Anterior vena cava (tissue), 1 donor: ENCODE measurements around a stretch of chr9.

DNA sequence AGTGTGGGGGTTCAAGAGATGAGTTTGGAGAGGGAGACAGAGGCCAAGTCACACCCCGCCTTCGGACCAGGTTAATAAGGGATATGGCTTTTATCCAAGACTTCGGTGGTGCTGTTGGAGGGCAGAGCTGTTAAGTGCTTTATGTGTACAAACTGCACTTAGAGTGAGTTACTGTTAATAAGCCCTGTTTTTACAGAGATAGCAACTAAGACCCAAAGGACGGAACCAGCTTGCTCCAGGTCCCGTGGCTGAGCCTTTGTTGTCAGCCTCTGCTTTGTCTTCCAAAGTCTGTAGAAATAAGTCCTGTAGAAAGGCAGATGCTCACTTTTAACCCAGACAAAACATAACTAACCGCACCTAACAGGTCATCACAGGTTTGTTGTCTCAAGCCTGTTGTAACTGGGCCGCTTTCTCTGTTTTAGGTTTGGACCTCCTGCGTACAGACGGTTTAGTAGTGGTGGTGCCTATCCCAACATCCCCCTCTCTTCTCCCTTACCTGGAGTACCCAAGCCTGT, 1.2 kb downstream of the PMPCA start:
- PRO-cap = no peak

DNA sequence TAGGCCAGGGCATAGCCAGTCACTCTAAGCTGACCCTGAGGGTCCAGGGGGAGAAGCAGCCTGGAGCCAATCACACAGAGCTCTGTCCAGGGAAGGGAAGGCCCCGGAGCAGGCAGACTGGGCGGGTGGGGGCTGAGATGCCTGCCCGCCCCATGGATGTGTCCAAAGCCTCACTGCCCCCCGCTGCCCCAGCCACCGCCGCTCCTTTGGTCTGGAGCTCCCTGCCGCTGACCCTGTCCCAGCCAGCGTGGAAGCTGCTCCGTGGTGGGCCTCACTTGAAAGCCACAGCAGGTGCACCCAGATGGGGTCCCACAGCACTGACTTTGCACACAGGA, 9.5 kb downstream of the NOTCH1 start:
- PRO-cap = no peak

DNA sequence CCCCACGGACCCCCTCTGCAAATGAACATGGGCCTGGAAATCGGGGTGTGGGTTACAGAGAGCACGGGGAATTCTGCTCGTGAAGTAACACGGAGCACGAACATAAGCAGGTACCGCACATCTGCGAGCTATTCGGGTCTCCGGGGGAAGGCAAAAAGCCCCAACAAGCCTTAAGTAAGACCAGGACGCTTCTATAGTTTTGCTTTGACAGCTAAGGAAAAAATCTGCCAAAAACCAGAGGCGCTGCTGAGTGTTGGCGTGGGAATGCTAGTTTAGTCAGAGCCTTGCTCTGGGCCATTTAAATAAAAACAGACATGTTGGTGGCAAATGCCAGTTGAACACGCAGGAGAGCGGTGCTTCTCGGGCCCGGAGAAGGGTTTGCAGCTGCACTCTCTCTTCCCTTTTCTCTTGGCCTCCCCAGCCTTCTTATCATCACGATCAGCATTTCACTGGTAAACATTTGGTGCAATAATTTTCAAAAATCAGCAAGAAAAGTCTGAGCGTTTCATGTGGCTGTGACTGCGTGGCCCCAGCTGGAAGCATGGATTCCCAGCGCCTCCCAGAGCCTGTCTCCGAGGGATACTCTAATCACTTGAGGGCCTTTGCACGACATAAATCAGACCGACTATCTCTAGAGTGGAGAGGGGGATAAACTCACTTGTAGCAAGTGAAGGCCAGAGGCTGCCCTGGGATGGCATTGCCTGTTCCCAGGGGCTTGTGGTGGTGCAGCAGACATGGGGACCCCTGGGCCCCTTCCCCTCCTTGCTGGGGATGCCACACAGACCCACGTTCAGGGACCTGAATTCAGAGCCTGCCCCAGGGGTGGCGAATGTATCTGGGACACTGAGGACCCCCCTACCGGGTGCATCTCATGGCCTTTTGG, 6.4 kb upstream of the NOTCH1 start:
- PRO-cap = unidirectional peak, plus-strand start at position 333 of the sequence

DNA sequence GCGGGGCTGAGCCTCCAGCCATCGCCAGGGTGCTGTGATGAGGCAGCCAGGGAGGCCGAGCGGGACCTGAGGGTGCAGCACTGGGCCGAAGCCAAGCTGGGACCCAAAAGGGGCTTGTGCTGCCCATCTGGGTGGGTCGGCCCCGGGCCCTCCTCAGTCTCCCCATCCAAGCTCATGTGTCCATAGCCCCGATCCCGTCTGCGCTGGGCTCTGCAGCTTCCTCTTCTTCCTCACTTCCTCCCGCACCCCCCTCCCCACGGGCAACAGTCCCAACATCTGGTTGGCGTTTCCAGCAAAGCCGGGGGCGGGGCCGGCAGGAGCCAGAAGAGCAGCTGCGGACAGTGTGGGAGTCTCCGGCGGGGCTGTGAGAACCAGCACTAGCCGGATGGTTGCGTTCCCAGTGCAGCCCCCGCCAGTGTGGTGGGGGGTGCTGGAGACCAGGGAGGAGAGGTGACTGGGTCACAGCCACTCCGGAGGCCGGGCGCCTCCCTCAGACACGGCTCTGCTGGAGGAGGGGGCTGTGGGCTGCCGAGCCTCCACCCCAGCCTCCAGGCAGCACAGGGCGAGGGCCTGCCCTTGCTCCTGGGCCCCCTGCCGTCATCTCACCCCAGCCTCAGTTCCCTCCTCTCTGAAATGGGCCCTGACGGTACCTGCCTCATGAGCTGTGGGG, 41.3 kb upstream of the NOTCH1 start:
- PRO-cap = no peak

DNA sequence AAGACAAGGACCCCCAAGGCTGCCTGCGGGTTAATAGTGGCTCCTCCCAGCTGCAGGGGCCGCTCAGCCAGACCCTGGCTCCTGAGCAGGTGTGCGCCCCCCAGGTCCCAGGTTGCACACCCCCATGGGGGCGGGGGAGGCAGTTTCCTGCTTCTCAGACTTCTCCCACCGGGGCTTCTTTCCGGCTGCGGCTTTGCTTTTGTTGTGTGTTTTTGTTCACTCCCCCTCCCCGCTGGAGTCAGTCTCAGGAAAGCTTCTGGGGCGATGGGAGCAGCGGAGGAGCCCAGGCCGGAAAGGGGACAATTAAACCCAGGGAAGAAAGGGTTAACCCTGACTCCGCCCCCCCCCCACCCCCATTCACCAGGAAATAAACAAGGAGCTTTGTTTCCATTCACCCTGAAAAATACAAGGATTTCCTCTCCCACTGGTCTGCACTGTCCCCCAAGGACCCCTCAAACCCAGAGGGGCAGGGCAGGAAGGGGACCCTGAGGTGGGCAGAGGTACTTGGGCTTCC, 42.3 kb upstream of the NOTCH1 start:
- PRO-cap = no peak

DNA sequence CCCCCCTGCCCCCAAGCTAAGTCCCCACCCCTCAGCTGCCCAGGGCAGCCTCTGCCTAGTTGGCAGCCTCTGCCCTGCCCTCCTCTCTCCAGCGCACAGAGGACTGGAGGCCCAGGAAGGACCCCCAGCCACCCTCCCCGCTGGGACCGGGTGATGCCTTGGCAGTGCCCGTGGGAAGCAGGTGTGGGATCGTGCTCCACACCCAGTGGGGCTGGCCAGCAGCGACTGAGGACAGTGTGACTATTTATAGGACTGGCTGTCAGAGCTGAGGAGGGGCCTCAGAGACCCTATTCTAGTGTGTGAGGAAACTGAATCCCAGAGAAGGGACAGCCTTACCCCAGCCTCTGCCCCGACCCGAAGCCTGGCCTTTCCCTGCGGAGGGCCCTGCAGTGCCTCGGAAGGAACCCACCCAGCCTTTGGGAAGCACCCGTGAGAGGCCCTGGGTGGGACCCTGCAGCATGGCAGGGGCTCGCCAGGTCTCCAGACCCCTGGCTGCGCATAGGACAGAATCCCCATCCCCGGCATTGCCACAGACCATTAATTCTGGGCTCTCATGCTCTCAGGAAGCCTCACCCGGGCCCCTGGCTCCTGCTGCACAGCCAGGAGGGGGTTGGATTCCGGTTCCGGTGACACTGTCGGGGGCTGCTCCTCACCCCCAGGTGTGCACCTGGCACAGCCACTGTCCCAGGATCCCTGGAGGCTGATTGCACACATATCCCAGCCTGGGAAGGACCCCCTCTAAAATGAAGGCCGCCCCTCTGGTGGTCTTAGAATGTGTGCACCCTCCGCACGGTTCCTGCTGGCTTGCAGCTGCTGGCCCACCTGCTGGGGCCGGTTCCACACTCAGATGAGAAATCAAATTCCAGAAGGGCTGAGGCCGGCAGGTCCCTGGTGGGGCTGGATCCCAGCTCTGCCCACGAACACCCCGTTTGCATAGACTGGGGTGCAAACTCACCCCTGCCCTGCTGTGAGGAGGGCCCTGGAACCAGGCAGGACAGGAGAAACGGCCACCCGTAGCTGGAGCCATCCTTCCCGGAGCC, 4.5 kb downstream of the EGFL7 start:
- PRO-cap = no peak

DNA sequence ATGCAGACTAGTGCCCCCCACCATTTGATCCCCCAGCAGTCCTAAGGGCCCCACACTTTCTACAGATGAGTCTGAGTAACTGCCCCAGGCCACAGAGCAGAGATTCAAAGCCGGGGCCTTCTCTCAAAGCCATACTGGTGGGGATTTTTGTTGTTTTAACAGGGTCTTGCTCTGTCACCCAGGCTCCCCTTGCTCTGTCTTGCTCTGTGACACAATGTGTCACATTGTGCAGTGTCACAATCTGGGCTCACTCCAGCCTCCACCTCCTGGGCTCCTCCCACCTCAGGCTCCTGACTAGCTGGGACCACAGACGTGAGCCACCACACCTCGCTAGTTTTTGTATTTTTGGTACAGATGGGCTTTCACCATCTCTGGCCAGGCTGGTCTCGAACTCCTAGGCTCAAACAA, 8.7 kb downstream of the AGPAT2 start:
- PRO-cap = no peak

DNA sequence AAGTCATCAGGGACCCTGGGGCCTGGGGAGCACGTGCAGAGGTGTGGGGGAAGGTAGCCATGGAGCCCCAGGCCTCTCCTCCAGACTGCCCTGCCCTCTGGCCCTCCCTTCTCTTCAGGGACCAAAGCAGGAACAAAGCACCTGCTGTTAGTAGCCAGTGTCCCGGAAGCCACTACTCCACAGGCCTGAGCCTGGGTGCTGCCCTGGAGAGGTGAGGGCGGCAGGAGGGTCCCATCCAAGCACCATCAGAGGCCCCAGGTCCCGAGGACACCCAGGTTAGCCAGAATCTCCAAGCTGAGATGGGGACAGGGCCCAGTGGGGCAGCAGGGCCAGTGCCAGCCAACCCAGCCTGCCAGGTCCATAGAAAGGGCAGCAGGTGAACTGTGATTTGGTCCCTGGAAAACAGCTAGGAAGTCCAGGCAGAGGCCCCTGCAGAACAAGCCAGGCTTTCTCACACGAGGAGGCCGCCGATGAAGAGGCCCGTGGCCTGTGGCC, 2.2 kb downstream of the AGPAT2 start:
- PRO-cap = no peak

DNA sequence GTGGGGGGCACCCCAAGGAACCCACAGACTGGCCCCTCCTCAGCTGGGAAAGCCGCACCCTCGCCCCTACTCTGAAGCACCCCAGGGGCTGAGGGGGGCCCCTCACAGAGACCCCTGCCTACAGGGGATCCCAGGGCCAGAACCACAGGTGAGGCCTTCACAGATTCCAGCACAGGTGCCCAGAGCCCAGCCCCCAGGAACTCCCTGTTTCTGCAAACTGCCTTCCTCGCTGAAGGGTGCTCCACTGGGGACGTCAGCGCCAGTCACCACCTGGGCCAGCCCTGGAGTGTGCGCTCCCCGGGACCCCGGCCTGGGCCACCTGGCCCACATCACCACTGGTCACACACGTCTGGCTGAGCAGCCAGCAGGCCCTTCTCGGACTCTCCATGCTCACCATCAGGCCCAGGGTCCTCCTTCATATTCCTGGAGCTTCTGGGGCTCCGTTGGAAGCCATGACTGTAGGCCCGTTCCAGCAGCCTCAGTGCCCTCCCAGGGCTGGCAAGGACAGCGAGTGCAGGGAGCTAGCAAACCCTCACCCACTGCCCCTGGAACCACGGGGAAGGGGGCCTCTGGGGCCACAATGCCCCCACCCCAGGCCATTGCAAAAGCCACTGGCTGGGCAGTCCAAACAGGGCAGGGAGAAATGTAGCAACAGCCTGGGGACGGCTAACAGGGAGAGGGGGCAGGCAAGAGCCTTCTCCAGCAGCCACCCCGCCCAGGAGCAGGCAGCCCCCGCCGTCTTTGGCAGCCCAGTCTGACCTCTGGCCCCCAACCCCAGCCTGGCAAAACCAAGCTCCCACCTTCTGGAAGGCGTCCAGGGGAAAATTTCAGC, 1.4 kb downstream of the AGPAT2 start:
- PRO-cap = unidirectional peak, plus-strand start at position 669 of the sequence

DNA sequence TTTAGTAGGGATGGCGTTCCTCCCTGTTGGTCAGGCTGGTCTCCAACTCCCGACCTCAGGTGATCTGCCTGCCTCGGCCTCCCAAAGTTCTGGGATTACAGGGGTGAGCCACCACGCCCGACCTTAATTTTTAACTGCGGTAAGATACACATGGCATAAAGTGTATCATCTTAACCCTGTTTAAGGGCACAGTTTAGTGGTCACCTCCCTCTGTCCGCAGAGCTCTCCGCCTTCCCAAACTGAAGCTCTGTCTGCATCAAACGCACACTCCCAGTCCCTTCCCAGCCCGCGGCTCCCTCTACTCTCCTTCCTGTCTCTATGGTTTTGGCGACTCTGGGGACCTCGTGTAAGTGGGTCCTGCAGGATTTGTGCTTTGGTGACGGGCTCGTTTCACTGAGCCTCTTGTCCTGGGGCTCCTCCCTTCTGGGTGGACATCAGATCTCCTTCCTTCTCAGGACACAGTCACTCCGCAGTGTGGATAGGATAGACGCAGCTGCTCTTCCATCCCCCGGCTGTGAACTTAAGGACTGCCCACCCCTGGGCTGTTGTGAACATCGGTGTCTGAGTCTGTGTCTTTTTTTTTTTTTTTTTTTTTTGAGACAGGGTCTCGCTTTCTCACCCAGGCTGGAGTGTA, 3.4 kb downstream of the DIPK1B start:
- PRO-cap = no peak

- PRO-cap = no peak
Observed at GRCh38 chr9:136726089-136727206, 14.1 kb downstream of the DIPK1B start.

GRCh38 chr9:136729092-136729626, 13.6 kb downstream of the LCN10 start:
- PRO-cap = no peak

GRCh38 chr9:136757419-136757857, 605 bp downstream of the LCN8 start:
- PRO-cap = no peak

DNA sequence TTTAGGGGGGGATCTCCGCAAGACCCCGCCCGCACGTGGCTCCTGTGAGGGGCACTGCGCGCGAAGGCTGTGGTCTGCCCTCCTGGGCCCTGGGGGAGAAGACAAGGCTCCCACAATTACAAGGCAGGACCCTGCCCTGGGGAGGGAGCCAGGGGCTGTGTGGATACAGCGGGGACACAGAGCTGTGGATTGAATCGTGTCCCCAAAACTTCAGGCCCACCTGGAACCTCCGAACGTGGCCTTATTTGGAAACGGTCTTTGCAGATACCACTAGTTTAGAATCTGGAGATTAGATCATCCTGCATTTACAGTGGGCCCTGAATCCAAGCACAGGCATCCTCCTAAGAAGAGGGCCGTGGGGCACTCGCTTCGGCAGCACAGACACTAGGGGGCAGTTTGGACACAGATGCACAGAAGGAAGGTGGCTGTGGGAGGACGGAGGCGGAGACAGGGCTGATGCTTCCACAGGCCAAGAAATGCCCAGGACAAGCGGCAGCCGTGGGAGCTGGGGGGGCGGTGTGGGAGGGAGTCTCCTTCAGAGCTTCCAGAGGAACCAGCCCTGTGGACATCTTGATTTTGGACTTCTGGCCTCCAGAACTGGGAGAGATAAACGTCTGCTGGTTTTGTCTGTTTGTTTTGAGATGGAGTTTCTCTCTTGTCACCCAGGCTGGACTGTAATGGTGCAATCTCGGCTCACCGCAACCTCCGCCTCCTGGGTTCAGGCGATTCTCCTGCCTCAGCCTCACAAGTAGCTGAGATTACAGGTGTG, 2.8 kb upstream of the LCN8 start:
- PRO-cap = no peak

DNA sequence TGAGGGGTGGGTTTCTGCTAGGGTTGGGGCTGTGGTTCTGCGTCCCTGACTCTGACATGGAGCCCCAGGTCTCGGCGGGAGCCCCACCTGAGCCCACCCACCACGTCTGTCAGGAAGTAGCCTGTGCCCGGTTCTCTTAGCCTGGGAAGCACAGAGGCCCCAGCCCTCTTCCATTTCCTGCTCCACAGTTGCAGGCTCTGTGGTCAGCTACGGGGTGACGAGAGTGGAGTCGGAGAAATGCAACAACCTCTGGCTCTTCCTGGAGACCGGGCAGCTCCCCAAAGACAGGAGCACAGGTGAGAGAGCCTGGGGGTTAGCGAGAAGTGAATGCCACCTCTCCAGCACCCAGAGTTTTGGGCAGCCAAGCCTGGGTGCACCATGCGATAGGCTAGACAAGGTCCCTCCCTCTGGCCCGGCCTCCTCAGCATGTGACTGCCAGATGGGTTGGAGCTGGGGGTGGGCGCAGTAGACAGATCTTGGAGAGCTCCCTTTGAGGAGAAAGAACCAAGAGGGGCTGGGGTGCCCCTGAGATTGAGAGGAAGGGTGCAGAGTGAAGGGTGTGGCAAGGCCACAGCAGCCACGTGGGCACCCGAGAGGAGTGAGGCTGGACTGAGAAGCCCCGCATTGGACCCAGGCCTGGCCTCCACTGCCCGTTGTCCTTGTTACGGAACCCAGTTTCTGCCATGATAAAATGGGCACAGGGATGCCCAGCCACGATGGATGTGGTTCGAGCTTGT, 1.1 kb downstream of the TMEM141 start:
- PRO-cap = no peak

DNA sequence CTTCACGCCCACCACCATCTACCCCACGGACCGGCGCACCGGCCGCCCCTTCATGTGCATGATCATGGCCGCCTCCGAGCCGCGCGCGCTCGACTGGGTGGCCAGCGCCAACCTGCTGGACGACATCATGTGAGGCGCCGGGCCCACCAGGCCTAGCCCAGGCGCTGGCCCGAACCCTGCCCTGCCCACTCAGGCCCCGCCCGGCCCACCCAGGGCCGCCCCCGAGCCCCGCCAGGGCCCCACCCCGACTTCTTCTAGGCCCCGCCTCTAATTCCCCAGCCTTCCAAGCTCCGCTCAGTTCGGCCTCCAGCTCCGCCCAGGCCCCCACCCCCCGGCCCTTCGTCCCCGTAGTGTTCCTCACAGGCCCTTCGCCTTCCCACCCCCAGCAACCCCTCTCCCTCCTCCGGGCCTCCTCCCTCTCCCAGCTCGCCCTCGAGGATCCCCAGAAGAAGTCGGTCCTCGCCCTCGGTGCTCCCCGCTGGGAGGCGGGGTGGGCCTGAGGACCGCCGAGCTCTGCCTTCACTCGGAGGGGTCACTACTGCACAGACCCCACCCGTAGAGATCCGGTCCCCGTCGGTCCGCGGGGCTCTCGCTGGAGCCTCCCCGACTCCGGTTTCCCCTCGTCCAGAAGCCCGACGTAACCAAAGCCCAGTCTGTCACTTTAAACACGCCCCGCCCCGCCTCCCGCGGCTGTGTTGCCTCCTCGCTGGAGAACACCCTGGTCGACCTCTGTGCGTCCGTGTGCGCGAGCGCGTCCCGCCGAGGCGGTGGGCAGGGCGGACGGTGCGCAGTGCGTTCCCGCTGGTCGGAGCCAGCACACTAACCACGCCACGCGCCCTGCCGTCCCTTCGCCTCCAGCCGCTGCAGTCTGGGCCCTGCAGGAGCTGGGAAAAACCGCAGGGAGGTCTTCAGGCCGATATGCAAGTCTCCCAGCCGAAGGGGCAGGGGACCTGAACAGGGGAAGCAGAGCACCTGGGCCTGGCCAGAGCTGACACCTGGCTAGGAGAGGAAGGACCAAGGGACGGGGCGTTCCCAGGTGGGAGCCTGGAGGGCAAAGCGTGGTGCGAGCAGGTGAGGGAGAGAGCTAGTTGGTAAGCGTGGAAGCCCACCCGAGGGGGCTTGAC, 1.6 kb upstream of the PHPT1 start:
- PRO-cap = bidirectional peak, plus-strand start at position 754 of the sequence, minus-strand start at position 626 of the sequence

GRCh38 chr9:136850826-136851839, 1.0 kb upstream of the MAMDC4 start:
- PRO-cap = no peak

DNA sequence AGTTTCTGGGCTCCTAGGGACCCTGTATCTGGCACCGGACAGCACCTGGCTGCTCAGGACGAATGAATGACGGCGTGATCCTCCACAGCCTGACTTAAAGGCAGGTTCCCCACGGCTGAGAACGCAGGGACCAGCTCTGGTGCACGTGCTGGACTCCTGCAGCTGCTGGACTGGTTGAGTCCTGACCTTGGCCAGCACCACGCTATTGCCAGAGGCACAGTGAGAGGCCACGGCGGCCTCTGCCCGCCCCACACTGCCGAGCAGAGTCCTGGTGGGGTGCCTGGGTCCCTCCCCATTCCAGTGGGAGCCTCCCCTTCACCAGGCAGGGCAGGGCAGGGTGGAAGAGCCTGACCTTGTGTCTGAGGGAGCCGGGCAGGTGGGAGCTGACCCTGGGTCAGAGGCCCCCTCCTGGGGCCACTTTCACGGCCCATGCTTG, 288 bp upstream of the MAMDC4 start:
- PRO-cap = no peak

- PRO-cap = unidirectional peak, minus-strand start at chr9:136880397
Observed at GRCh38 chr9:136880222-136880664, 6.1 kb upstream of the TRAF2 start.

GRCh38 chr9:136929888-136930435, 14.6 kb downstream of the FBXW5 start:
- PRO-cap = no peak